Temporal lobe (tissue), 2 donors: Measurements from ENCODE around the genes ZNF131, TMEM267 and EMB.

GRCh38 chr5:42550486-42551234, 127.4 kb downstream of the GHR start:
- RAMPAGE, long total RNA = no peak

DNA sequence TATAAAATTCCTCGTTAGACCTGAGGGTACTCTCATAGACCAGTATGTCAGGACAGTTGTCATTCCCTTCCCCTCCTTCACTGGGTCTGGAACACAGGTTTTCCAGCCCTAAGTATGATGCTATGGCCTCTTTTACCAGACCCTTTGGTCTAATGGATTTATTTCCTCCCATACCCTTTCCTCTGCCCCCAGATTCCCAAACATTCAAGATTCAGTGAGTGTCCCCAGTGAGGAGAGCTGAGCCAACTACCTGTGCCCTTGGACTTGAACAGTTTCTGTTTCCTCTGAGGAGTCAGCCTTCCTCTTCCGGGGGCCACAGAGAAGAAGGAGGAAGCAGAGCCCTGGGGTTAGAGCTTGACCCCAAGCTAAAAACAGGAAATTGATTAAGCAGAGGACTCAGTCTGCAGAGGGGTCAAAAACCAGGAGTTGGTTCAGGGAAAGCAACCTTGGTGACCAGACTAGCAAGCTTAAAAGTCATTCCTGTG, 64.0 kb upstream of the SELENOP start:
- RAMPAGE, long total RNA = no peak

- RAMPAGE, long total RNA = no peak
Measured at GRCh38 chr5:42993647-42994201, 46.4 kb downstream of the ANXA2R start.

GRCh38 chr5:43037098-43037781, 2.9 kb downstream of the ANXA2R start:
- RAMPAGE, long total RNA = no peak

DNA sequence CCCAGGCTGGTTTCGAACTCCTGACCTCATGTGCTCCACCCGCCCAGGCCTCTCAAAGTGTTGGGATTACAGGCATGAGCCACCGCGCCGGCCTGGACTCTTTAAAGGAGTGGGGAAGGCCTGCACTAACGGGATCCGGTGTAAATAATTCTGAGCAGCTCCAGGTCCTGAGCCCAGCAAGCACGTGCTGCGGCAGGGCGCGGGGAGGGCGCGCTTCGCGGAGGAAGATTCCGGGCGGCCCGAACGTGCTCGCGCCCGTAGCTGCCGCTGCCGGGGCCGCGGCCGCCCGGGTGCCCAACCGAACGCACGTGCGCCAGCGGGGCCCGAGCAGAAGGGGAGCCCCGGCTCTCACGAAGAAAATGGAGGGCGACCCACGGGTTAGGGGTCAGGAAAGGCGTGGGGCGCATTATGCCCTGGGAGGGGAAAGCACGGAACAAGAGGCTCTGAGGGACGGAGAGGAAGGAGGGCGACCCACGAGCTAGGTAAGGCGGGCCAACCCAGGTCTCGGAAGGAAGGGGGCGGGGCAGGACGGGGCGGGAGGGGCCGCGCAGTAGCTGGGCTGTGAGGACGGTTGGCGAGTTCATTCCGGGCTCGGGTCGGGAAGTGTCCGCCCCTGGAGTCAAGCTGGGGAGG, at the start of gene ZNF131:
Gene ZNF131 (plus strand): TSS at position 273 of the 633 bp plus-strand sequence.
- RAMPAGE, long total RNA = no peak

DNA sequence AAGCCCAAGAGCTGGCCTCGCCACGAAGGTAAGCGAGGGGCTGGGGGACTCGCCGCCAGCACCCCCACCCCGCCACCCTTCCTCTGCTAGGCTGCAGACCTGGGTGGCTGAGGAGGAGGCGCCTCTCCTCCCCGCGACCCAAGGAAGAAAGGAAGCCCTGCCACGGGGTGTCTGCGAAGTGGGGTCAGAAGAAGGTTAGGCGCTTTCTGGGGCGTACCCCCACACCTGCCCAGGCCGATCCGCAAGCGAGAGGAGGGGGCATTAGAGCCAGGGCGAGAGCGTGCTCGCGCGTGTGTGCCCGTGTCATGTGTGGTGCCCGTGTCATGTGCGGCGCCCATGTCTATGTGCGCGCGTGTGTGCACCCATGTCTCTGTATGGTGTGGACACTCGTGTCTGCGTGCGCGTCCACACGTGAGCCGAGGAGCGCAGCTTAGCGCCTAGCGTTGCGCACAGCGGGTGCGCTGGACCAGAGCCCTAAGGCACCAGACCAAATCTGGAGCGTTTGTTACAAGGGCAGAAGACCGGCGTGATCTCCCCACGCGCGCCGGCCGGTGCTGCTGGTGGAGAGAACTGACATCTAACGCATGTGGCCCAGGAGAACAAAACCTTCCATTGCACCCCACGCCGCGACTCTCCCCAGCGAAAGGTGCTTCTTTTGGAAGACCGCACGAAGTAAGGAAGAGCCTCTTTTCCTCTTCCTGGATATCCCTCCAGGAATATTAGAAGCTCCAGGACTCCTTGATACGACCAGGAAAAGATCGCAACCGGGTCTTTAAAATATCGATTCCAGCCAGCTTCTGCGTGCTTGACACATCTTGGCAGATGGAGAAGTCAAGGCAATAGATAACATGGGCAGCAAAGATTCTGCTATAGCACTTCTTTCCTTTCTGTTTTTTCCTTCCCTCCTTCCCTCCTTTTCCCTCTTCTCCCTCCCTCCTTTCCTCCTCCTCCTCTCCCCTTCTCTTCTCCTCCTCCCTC, 648 bp downstream of the NIM1K start:
- RAMPAGE, long total RNA = no peak

GRCh38 chr5:43388203-43388845, 23.9 kb downstream of the CCL28 start:
- RAMPAGE, long total RNA = no peak

GRCh38 chr5:43432426-43433059, 20.4 kb upstream of the CCL28 start:
- RAMPAGE, long total RNA = no peak

DNA sequence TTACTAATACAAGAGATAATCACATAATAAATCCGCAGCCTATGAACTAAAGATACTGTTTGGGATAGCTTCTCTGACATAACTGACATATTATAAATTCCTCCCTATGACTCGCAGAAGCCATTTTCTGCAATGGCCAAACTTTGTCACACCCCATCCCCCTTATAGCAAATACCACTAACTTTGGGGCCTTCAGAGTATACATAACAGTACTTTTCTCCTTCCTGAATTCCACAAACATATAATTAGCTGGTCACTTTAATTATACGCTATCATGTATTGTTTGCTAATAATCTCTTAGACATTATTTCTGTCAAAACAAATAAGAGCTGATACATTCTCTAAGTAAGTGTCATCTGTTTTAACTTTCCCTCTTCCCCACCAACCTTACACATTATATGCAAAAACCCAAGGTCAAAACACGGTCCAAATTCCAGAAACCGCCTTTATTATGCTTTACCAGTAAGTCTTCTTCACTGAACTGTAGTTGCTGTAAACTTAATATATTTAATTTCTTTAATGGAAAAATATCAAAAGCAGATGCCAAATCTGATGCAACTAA, 994 bp downstream of the TMEM267 start:
- RAMPAGE, long total RNA = no peak

GRCh38 chr5:43483750-43484817, at the start of gene TMEM267:
Gene TMEM267, minus strand, starts transcription at chr5:43483865.
- RAMPAGE, long total RNA = no peak

GRCh38 chr5:43538524-43539155, 18.2 kb downstream of the PAIP1 start:
- RAMPAGE, long total RNA = no peak

GRCh38 chr5:43612715-43613273, 9.8 kb downstream of the NNT start:
- RAMPAGE, long total RNA = no peak

- RAMPAGE, long total RNA = no peak
Measured at GRCh38 chr5:43618710-43619205, 15.8 kb downstream of the NNT start.

- RAMPAGE, long total RNA = no peak
Measured at GRCh38 chr5:43621363-43622229, 18.6 kb downstream of the NNT start.

- RAMPAGE, long total RNA = no peak
Measured at GRCh38 chr5:44302098-44302750, 87.0 kb downstream of the FGF10 start.

GRCh38 chr5:45447423-45447793, 248.8 kb downstream of the HCN1 start:
- RAMPAGE, long total RNA = no peak

DNA sequence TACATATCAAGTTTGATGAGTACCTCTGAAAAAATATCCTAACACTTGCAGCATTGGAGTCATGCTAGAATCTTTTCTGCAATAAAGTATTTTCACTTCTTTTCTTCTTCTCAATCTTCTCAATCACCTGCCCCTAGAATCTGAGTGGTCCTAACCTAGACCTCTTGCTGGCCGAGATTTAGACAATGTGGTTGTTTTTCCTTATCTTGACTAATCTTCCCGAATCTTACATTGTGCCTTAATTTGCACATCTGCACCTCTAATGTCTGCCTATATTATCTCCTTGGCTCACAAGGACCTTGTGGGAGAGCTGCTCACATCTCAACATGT, 16.1 kb downstream of the EMB start:
- RAMPAGE, long total RNA = no peak

GRCh38 chr5:50440971-50442024, at the start of gene EMB:
Gene EMB, minus strand, starts transcription at chr5:50441288.
- RAMPAGE, long total RNA = no peak

- RAMPAGE, long total RNA = no peak
Measured at GRCh38 chr5:50840620-50840991, 174.2 kb downstream of the PARP8 start.

DNA sequence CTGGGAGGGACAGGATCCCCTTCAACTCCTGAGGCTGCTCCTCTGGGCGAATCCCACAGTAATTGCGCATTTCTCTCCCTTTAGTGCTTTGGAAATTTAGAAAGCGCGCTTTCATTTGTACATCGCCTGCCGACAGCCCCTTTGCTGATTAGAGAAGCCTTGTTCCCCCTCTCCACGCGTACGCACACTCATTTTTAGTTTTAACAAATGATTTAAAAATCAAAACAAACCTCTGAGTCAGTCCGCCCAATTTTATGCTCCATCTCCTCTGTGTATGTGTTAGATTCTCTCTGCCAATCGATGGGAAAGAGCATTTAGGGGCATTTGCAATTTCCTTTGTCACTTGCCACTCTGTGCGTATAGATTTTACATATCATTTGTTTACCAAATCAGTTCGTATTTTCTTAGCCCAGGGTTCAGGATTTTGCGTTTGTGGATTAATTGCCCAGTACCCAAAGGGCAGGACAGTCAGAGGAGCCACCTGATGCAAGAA, 303.6 kb downstream of the PARP8 start:
- RAMPAGE, long total RNA = no peak